Neural cell (in vitro differentiated cells): ENCODE measurements around a stretch of chr11.

- RAMPAGE, long total RNA = no peak
Observed at GRCh38 chr11:10674227-10674941, 19.2 kb downstream of the IRAG1 start.

DNA sequence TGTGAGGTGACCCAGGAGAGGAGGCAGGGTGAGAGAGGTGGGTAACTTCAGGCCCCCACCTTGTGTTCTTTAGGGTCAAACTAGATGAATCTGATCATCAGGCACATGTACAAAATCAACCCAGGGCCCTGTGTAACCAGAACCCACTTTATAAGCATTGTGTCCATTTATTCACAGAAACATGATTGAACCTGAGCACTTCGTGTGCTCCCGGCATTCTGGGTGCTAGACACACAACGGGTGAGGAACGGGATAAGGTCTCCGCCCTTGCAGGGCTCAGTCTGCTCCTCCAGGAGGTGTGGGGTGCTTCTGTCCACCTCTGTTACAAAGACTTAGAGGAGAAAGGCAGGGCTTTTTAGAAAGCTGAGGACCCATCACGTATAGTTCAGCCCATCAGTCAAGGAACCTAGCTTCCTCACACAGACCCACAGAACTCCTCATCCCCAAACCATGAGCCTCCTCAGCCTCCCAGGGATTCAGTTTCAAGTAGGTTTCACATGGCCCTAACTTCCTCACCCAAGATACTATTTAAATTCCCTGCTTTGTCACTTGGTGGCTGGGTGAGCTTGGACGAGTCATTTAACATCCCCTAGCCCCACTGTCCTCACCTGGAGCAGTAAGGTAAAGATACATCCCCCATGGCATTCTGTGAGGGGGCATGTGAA is 2.4 kb downstream of the IRAG1 start:
- RAMPAGE, long total RNA = no peak

DNA sequence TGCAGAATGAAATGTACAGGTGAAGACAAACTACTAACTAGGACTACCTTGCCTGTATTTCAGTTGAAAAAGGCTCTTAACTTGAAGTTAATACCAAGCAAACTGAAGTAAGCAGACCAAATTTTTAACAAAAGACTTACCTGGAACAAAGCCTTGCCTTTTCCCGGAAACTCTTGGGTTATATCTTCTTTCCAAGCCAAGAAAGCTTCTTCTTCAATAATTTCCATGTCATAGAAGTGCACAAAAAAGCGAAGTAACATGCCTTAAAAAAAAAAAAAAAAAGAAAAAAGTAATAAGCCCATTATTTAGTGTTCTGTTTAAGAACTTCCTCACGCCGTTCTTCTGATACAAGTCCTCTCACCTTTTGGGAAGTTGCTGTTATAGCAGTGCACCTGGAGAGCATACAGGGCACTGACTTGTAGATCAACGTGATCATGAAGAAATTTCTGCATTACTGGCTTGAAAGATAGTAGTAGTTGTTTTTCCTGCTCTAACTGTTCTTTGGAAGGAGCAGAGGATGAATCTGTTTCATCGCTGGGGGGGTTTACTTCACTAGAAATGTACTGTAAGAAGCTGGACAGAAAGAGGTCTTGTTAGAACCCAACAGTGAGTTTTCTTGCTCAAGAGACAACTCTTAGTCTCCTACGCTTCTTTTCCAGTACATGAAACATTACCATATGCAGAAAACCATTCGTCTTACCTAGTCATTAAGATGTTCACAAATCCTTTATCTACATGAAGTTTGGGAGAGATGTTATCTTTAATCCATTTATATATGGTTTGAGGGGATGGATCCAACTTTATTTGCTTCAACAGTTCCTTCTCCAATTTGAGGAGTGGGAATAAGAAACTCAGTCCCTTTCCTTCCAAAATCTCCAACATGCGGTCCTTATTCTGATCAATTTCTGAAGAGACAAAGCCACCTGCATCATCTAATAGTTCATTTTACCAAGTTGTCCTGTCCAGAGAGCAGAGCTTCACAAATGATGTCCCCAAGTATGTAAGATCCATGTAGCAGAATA is 9.6 kb downstream of the EIF4G2 start:
- RAMPAGE, long total RNA = no peak

DNA sequence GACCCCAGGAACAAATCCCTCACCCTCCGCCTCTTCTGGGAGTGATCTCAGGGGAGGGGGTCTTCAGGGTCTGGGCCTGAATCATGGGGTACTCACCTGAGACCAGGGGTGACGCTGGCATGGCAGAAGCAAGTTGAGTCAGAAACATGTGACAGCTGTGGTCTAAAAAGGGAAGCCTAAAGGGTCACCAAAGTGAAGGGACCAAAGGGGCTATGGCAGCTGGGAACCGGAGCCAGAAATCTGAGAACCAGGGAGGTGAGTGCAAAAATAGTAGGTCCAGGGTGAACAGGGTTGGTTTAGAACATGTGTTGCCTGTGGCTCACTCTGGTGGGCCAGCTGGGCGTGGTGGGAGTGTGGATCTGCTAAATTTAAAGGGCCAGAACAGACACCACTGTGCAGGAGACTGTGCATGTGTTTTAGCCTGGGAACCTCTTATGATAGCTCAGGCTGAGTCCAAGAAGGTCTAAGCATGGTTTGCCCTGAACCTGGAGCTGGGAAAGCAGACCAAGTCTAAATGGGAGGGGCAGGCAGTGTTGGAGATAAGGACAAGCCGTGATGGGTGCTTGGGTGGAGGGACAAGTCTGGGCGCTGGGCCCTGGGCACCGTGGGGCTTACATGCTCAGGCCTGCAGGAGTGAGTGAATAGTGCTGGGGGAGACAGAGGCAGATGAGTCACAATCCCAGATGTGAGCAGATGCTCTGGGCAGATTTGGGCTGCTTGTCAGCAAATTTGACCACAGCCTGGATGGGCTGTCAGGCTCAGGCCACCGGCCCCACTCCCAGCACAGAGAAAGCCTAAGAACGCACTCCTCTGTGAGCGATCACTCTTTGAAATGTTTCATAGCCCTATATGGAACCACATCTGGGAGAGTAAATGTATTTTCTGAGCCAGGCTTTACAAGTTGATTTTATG is 41.4 kb upstream of the ZBED5 start:
- RAMPAGE, long total RNA = no peak

DNA sequence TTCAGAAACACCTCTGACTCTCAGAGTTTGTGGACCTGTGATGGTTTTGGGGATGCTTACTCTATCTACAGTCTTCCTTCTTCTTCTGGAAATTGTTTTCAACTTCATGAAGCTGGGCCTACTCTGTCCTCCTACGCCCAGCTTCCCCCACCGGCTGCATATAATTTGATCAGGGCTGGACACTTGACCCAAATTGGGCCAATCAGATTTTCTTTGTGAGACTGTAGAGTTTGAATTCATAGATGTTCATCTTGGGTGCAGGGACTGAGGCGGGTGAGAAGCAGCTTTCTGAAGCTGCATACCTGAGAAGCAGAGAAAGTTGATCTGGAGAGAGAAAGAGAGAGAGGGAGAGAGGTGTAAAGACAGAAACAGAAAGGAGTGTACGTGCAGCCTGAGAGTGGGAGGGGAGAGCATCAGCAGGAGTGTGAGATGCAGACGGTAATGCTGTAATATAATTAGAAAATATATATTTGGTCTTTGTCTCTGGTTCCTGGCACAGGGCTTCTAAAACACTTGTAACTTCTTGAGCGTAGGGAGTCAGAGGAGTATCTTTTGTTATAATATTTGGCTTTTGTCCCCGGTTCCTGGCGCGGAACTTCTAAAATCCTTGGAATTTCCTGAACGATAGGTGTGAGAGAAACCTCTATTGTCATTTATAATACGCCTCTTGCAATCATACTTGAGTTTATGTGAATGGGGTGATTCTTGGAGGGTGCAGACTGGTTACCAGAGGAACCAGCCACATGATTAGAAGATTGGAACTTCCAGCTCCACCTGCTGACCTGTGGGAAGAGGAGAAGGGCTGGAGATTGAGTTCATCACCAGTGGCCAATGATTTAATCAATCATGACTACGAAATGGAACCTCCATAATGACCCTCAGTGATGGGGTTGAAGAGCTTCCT is 53.9 kb upstream of the ZBED5 start:
- RAMPAGE, long total RNA = no peak

- RAMPAGE, long total RNA = no peak
Observed at GRCh38 chr11:10930466-10931037, 72.7 kb upstream of the ZBED5 start.

- RAMPAGE, long total RNA = no peak
Observed at GRCh38 chr11:11413872-11414885, 61.1 kb upstream of the CSNK2A3 start.

DNA sequence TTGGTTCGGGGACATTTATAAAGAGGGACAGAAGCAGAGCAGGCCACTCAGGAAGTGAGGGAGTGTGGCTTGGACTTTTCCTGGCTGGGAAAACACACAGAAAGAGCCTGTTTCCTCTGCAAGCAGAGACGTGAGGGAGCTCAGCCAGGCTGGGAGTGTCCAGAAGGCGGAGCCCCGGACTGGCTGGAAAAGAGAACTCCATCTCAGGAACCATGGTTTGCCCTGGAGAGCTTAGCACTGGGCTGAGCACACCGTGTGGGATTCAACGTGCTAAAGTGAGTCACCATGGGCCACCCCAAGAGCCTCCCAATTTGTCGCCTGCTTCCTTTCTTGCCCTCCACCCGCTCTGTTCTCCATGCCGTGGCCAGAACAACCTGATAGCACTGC is 51.9 kb downstream of the GALNT18 start:
- RAMPAGE, long total RNA = no peak

- RAMPAGE, long total RNA = no peak
Observed at GRCh38 chr11:11843168-11843748, 1.5 kb downstream of the USP47 start.

- RAMPAGE, long total RNA = no peak
Observed at GRCh38 chr11:11864910-11865585, 23.3 kb downstream of the USP47 start.

GRCh38 chr11:11963156-11963505 is 45.3 kb downstream of the DKK3 start:
- RAMPAGE, long total RNA = no peak

- RAMPAGE, long total RNA = no peak
Observed at GRCh38 chr11:12008821-12009621, 595 bp upstream of the DKK3 start.

DNA sequence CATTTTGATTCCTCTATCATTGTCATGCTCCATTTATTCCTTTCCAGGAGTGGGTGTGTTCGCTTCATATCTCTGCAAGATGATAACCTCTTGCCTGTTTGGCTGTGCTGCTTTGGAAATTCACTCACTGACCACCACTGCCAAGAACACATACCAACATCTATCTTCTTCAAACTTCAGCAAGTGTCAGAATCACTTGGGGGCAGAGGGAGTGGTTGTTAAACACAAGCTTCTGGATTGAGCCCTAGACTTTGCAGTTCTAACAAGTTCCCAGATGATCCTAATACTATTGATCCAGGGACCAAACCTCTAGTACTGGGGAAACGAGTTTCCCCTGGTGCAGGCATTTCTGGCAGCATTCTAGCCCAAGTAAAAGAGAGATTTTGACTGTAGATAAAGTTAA is 11.5 kb upstream of the DKK3 start:
- RAMPAGE, long total RNA = no peak

GRCh38 chr11:12023171-12023579 is 14.7 kb upstream of the DKK3 start:
- RAMPAGE, long total RNA = no peak

DNA sequence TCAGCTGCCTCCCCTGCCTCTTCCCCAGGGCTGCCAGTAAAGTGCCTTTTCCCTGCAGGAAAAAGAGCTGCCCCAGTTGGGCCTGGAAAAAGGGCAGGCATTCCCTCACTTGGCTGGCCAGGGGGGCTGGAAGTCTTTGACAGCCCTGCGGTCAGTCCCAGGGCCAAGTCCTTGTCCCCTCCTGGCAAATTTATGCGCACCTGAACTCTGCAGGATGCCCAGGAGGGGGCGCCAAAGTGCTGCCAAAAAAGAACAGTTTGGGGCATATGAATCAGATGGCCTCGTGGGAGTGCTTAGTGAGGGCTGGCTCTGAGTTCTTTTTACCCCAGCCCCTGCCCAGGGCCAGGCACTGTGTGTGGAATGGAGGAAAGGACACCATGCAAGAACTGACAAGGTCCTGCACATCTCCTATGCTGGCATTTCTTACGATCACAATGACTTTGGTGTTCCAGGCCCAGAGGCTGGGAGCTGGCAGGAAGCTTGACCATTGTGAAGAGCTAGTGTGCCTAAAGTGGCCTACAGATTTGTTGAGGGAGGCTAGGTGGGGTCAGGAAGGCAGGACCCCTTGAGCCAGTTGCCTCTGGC is 39.0 kb upstream of the DKK3 start:
- RAMPAGE, long total RNA = no peak

- RAMPAGE, long total RNA = no peak
Observed at GRCh38 chr11:12087081-12087702, 23.2 kb upstream of the MICAL2 start.

GRCh38 chr11:12164056-12164696 is 53.8 kb downstream of the MICAL2 start:
- RAMPAGE, long total RNA = no peak

DNA sequence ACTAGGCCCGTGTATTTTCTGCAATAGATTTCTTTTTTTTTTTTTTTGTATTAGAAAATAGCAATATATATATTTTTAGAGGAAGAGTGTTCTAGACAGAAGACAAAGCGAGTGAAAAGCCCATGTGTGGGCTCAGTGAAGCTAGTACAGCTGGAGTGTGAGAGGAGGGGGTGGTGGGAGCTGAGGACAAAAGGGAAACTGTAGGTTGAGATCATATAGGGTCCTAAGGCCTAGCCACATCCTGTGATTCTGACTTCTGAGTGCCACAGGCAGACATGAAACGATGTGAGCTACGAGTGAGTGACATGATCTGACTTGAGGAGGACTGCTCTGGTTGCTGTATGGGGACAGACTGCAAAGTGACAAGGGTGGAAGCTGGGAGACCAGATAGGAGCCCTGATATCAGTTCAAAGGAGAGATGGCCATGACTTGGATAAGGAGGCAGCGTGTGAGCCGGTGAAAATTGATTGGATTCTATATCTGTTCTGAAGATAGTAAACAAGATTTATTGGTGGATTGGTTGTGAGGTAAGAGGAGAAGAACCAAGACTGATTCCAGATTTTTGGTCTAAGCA is 85.4 kb downstream of the MICAL2 start:
- RAMPAGE, long total RNA = no peak

DNA sequence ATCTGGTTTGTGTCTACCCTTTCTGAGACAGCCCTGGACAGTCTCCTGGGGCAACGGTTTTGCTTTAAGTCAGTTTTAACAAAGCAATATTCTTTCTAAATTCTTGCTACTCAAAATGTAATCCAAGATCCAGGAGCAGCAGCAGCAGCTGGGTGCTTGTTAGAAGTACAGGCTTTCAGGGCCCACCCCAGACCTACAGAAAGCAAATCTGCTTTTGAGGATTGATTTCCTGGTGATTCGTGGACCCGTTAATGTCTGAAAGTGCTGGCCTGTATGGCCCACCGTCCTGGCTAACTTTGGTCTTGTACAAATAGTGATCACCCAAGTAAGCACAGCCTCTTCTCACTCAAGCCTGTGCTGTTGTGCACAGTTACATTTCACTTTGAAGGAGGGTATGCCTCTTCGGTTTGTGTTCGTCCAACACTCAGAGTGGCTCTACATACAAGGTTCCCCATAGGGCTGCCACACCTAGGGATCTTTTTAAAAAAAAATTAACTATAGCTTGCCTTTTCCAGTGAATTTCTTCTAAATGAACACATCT is 127.3 kb downstream of the MICAL2 start:
- RAMPAGE, long total RNA = no peak

DNA sequence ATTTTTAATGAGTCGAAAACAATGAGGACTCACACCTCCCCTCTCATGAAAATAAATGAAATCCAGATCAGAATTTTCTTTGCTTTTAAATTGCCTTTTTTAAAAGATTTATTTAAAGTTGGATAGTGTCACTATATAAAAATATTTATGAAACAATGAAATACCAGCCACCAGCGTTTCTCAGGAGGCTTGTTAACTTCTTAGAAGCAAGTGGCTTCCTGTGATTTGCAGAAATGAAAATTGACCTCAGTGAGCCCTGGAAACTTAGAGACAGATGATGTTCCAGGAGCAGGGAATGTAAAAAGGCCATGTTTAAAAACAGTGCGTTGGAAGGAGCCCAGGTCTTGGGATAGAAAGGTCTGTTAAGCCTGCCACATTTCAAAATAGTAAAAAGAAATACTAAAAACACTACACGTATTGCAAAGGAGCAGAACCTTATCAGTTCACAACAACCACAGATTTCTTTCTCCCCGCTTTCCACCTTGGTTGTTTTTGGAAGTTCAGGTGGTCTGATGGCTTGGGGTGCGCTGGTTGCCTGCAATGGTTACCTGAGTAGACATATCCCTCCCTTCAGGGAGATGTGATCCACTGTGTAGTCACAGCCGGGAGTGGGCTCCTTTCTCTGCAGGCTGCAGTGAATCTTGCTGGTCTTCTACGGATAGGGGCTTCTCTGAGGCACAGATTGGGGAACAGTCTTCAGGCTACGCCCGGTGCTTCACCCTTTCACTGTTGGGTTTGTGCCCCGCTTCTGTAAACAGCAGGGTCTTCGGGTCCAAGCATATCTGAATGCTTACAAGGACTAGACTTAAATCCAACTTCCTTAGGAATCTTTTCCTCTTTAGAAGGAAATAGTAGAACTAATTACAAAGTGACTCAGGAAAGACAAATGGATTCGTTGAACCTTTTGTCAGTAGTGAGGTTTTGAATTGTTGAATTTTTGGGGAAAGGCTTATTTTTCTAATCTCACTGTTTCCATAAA is 1.8 kb downstream of the TEAD1 start:
- RAMPAGE, long total RNA = no peak